SUDHL5 (cell line): ENCODE measurements around a stretch of chr20.

GRCh38 chr20:47125871-47126481 lies 230.5 kb downstream of the ZMYND8 start:
- PRO-cap = no peak

GRCh38 chr20:47353559-47354108 lies 2.9 kb downstream of the ZMYND8 start:
- PRO-cap = no peak

GRCh38 chr20:47357006-47357272 lies 440 bp upstream of the ZMYND8 start:
- PRO-cap = no peak

DNA sequence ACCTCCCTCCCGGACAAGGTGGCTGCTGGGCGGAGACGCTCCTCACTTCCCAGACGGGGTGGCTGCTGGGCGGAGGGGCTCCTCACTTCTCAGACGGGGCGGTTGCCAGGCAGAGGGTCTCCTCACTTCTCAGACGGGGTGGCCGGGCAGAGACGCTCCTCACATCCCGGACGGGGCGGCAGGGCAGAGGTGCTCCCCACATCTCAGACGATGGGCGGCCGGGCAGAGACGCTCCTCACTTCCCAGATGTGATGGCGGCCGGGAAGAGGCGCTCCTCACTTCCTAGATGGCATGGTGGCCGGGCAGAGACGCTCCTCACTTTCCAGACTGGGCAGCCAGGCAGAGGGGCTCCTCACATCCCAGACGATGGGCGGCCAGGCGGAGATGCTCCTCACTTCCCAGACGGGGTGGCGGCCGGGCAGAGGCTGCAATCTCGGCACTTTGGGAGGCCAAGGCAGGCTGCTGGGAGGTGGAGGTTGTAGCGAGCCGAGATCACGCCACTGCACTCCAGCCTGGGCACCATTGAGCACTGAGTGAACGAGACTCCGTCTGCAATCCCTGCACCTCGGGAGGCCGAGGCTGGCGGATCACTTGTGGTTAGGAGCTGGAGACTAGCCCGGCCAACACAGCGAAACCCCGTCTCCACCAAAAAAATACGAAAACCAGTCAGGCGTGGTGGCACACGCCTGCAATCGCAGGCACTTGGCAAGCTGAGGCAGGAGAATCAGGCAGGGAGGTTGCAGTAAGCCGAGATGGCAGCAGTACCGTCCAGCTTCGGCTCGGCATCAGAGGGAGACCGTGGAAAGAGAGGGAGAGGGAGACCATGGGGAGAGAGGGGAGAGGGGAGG lies 24.5 kb downstream of the NCOA3 start:
- PRO-cap = no peak

- PRO-cap = no peak
Observed at GRCh38 chr20:47646991-47647369, 138.3 kb downstream of the SULF2 start.

- PRO-cap = no peak
Observed at GRCh38 chr20:47667178-47668192, 117.8 kb downstream of the SULF2 start.

- PRO-cap = no peak
Observed at GRCh38 chr20:47678679-47679054, 106.6 kb downstream of the SULF2 start.

GRCh38 chr20:47725418-47725798 lies 59.9 kb downstream of the SULF2 start:
- PRO-cap = no peak

DNA sequence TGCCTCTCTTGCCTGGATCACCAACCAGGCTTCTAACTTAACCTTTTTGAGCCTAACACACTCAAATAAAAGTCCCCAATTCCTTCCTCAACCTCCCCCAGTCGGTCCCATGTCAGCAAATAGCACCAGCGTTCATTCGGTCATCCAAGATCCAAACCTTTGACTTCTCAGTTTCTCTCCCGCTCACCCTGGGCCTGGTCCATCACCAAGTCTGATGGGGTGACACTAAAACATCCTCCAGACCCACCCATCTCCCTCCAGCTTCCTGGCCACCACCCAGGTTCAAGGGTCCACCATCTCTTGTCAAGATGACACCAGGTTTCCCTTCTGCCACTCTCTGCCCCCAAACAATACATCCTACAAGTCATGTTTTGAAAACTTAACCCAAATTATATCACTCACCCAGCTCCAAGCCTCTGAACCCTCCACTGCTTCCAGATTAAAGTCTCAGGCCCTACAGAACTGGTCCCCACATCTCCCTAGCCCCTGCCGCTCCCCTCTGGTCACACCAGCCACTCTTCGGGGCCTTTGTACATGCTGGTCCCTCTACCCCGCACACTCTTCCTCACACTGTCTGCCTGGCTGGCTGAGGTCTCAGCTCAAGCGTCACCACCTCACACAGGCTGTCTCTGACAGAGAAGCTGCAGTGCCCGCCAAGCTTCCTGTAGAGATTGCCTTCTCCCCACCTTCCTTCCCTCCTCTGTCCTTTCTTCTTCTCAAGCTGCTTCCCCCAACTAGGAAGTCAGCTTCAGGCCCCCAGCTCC lies 192.6 kb downstream of the PREX1 start:
- PRO-cap = no peak

- PRO-cap = no peak
Observed at GRCh38 chr20:48684234-48685083, 143.3 kb downstream of the PREX1 start.

GRCh38 chr20:48715968-48716841 lies 111.6 kb downstream of the PREX1 start:
- PRO-cap = no peak

DNA sequence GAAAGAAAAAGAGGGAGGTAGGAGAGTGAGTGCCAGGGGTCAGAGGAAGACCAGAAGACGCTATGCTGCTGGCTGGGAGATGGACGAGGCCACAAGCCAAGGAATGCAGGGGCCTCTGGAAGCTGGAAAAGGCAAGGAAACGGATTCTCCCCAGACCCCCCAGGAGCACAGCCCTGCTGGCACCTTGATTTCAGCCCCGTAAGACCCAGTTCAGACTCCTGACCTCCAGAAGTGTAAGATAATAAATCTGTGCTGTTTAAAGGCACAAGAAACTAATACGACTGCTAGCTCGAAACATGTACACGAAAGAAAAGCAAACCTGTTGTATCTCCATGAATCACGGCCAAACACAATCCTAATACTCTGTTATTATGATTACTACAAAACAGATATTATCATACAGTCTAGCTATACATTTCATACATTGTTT lies 63.0 kb downstream of the PREX1 start:
- PRO-cap = no peak

- PRO-cap = no peak
Observed at GRCh38 chr20:48930382-48931492, 9.2 kb downstream of the ARFGEF2 start.

DNA sequence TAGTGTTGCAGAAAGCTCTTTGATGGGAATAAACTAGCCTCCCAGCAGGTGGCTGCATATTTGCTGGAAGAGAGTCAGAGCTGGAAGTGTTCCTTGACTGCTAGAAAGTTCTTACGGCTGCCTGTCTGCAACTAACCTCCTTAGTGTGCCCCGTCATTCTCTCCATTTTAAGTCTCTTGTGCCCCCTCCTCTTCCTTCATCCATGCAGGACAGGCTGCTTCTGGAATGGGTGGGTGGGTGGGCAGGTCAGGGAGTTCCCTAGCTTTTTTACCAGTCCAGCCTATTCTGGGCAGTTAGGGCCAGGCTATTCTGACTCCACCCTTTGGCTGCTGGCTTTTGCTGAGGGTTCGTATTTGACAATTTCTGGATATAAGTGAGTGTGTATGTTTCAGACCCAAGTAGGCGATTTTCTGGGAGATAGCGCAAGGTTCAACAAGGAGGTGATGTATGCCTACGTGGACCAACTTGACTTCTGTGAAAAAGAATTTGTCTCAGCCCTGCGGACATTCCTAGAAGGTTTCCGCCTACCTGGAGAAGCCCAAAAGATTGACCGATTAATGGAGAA lies 61.0 kb upstream of the CSE1L start:
- PRO-cap = no peak

DNA sequence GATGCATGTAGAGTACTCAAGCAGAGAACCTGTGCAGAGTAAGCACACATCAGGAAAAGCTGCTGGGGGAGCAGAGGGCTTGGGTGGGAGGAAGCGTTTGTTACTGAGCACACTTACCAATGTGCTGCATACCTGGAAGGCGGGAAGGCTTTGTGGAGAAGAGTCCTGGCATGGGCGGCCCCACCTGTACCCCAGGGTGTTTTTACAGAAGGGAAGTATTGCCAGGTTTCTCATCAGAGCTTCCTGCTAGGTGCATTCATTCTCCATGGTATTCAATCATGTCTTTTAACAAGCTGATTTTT lies 52.9 kb downstream of the CSE1L start:
- PRO-cap = no peak

- PRO-cap = no peak
Observed at GRCh38 chr20:49230572-49231245, 11.5 kb downstream of the DDX27 start.

DNA sequence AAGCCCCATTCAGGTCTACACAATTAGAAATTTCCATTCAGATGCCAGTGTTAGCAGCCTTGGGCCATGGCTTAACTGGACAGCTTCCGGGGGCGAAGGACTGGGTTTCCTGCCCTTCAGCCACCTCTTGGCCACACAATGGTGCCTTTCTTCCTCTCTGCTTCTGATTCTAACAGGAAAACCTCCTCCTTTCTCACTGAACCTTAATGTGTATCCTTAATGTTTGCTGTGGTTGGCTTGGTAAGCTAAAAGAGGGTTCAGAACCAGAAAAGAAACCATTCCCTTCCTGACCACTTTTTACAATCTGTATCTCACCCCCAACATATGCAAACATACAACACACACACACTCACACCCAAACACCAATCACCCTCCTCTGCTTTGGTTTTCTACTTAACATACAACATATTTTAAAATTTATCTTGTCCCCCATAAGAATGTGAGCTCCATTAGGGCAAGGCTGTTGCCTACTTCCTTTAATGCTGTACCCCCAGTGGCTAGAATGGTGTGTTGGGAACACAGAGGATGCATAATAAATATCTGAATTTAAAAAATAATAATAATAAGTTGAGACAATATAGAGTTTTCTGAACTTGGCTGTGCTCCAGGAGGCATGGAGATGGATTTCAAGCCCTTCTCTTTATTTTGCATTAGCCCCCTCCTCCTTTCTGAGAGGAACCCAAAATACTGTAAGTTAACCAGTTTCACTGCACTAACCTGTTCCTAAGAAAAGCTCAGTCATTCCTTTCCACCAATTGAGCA lies 51.6 kb downstream of the B4GALT5 start:
- PRO-cap = no peak

DNA sequence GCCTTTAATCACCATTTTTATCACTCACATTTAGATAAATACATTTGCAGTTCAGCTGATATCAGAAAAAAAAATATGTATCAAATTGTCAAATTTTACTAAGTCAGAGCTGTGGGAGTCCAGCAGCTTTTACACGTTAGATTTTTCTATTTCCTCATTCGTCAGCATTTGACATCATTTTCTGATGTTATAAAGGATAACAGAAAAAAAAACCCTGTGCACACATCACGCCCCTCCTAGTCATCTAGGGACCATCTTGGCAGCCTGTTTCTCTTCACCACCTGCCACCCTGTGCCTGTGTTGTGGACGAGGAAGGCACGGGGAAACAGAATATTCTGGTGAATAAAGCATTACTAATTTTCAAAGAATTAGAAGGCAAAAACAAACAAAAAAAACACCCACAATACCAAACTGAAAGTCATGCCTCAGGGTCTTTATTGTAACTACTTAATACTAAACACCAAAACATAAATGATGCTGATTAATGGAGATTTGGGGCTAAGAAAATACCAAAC lies 12.3 kb downstream of the B4GALT5 start:
- PRO-cap = no peak

GRCh38 chr20:49712852-49713061 lies 921 bp downstream of the B4GALT5 start:
- PRO-cap = no peak

GRCh38 chr20:49794337-49794839 lies 18.2 kb upstream of the SLC9A8 start:
- PRO-cap = no peak